Subcutaneous adipose tissue (tissue), 3 donors: Measurements from ENCODE around the gene MCTP1.

GRCh38 chr5:90528438-90528938, 896 bp downstream of the LYSMD3 start:
- PRO-cap = no peak
- RAMPAGE, long total RNA, 3 experiments = no peak in any of the 3 experiments

GRCh38 chr5:90872862-90873514, 314.4 kb downstream of the ADGRV1 start:
- PRO-cap = no peak
- RAMPAGE, long total RNA, 3 experiments = no peak in any of the 3 experiments

DNA sequence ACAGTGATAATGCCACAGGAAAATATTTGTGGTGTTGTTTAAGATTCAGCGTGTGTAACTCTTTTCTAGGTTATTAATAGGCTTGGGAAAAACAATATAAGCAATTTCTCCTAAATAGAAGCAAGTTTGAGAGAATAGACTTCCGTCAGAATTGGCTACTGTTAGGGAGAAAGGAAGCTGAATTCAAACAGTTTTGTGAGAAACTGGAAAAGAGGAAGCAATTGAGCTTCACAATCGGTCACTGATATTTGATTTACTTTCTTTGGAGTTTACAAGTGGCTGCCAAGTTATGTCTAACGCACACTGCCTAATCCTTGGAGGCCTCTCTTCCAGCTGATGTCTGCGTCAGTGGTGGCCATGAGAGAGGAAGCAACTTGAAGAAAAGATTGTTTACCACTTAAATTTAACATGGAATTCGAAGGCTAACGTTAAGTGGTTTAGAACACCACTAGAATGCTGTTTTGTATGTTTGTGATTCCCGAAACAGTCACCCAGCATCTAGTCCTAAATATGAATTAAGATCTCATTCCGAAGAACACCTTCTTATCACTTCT, 319.5 kb downstream of the ADGRV1 start:
- PRO-cap = no peak
- RAMPAGE, long total RNA, 3 experiments = no peak in any of the 3 experiments

GRCh38 chr5:91006673-91007206, 376.4 kb downstream of the ARRDC3 start:
- PRO-cap = no peak
- RAMPAGE, long total RNA, 3 experiments = no peak in any of the 3 experiments

DNA sequence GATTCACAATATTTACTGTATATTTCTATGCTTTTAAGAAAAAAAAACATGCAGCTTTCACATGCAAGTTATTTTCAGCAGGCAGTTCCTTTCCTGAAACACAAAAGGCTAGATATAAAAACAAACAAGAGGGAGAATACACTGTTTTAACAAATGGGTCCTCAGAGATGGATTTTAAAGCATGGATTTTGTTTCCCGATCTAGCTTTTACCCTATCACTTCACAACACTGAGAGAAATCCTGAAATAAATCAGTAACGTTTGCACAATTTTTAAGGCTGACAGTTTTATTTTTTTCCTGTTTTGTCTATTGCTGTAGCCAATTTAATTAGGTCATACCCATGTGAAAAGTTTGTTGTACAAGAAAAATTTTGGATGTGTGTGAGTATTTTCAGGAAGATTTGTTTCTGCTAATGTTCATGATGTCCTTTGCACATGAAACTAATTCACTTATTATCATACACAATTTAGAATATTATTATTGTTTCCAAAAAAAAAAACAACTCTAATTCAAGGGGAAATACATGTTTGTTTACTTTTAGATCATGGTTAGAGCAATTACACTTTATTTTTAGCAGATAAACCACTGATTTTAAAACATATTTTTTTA, 237.9 kb downstream of the ARRDC3 start:
- PRO-cap = unidirectional peak, minus-strand start at position 230 of the sequence
- RAMPAGE, long total RNA, 3 experiments = no peak in any of the 3 experiments

DNA sequence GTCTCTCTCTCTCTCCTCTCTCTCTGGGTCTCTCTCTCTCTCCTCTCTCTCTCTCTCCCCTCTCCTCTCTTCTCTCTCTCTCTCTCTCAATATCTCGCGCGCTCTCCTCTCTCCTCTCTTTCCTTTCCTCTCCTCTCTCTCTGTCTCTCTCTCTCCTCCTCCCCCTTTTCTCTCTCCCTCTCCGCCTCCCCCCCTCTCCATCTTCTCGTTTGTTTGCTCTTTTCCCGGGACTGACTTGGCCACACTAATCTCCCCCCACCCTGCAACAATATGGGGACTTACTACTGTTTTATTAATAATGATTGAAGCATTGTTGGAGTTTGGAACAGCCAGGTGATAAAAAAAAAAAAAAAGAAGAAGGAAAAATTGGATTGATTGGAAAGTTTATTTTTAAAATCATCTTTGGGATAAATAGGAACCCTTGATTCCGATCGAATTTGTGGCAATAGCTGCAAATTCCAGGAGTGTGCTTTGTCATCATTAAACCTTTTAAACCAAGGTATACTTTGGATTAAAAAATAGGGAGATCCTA, 1.0 kb upstream of the NR2F1 start:
- PRO-cap = no peak
- RAMPAGE, long total RNA, 3 experiments = no peak in any of the 3 experiments

- PRO-cap = no peak
- RAMPAGE, long total RNA, 3 experiments = no peak in any of the 3 experiments
Measured at GRCh38 chr5:93622247-93622917, 39.4 kb downstream of the NR2F1 start.

DNA sequence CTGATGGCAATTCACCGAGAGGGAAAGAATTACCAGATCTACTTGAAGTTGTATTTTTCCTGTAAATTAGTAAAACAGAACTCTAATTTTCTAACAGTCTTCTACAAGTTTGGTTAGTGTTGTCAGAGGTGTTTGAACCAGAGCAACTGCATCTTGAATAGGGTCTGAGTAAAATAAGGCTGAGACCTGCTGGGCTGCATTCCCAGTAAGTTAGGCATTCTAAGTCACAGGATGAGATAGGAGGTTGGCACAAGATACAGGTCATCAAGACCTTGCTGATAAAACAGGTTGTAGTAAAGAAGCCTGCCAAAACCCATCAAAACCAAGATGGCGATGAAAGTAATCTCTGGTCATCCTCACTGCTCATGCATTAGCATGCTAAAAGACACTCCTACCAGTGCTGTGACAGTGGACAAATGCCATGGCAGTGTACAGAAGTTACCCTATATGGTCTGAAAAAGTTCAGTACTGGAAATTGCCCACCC, 248.8 kb upstream of the FAM172A start:
- PRO-cap = no peak
- RAMPAGE, long total RNA, 3 experiments = no peak in any of the 3 experiments

DNA sequence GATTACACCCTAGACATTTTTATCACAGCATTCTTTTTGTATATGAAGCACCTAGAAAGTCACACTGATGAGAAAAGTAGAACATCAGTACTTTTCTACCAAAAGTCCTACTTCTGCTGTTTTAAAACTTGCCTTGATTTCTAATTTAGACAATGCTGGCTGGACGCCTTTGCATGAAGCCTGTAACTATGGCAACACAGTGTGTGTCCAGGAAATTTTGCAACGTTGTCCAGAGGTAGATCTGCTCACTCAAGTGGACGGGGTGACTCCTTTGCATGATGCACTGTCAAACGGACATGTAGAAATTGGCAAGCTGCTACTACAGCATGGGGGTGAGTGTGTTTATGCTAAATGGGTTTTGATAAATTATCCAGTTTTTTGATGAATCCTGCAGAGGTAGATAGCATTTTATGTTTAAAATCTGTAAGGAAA, 73.5 kb downstream of the SLF1 start:
- PRO-cap = no peak
- RAMPAGE, long total RNA, 3 experiments = no peak in any of the 3 experiments

- PRO-cap = no peak
- RAMPAGE, long total RNA, 3 experiments = no peak in any of the 3 experiments
Measured at GRCh38 chr5:94909154-94909616, 290.7 kb downstream of the SLF1 start.

GRCh38 chr5:95138344-95138868, 146.5 kb downstream of the MCTP1 start:
- PRO-cap = unidirectional peak, plus-strand start at chr5:95138574
- RAMPAGE, long total RNA, 3 experiments = no peak in any of the 3 experiments

- PRO-cap = no peak
- RAMPAGE, long total RNA, 3 experiments = no peak in any of the 3 experiments
Measured at GRCh38 chr5:95177932-95178658, 106.8 kb downstream of the MCTP1 start.

DNA sequence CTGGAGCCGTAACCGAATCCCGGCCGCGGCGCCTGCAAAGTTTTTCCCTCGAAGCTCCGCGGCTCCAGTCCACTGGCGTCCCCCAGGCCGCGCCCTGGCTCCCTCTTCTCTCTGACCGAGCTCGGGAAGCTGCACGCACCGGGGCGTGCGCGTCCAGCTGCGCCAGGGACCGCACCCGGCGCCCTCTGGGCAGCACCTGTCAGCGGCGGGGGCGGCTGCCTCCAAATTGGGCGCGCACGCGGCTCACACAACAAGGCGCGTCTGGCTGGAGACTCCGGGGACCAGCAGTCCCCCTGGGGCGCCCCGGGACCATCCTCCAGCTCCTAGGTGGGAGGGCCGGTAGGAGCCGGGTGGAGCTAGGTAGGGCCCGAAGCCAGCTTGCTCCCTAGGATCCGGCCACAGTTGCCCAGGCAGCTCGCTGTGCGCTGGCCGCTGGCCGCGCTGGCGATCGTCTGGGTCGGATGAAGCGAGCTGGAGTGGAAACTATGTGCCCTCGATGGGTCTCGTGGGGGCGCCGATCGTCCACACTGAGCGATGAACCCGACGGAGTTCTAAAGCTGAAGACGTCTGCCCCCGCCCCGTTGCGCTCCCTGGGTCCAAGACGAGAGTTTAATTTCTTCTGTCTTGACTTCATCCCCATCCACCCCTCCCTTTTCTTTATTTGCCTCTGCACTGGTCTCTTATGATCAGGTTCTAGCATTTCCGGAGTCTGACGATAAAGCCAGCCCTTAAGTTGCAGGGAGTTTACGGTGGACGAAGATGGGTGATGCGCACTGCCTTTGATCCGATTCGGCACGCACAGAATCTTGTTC, at the start of gene MCTP1:
TSS of gene MCTP1 (minus strand) at position 263 of the 812 bp plus-strand sequence.
- PRO-cap = unidirectional peak, minus-strand start at position 655 of the sequence
- RAMPAGE, long total RNA, 3 experiments = no peak in any of the 3 experiments

GRCh38 chr5:95734669-95735291, 3.6 kb downstream of the RHOBTB3 start:
- PRO-cap = no peak
- RAMPAGE, long total RNA, 3 experiments = no peak in any of the 3 experiments

DNA sequence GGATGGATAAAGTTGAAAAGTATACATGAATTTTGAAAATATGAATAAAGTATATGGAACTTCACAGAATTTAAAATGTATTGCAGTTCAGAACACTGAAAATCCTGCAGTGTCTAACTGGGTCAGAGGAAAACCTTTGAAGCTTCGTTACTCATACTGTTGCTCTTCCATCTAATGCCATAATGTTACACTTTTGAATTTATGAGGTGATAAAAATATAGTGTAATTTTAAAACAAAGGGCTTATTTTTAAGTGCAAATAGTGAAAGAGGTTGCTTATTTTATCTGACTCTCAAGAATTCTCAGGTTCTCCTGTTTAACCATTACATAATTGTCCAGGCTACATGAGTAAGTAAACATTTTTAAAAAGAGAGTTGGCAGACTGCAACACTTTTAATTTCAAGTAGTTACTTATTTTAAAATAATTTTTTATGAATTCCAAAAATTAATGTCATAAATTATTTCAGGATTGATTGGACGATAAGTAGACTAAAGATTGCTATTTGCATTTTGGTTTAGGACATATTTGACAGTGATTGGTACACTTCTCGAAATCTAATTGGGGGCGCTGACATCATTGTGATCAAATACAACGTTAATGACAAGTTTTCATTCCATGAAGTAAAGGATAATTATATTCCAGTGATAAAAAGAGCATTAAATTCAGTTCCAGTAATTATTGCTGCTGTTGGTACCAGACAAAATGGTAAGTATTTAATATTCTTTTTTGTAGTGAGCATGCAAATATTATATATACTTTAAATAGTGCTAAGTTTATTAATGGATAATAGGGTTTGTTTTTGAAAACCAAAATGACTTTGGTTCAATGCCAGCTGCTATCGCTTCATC, 5.5 kb downstream of the RHOBTB3 start:
- PRO-cap = no peak
- RAMPAGE, long total RNA, 3 experiments = no peak in any of the 3 experiments

DNA sequence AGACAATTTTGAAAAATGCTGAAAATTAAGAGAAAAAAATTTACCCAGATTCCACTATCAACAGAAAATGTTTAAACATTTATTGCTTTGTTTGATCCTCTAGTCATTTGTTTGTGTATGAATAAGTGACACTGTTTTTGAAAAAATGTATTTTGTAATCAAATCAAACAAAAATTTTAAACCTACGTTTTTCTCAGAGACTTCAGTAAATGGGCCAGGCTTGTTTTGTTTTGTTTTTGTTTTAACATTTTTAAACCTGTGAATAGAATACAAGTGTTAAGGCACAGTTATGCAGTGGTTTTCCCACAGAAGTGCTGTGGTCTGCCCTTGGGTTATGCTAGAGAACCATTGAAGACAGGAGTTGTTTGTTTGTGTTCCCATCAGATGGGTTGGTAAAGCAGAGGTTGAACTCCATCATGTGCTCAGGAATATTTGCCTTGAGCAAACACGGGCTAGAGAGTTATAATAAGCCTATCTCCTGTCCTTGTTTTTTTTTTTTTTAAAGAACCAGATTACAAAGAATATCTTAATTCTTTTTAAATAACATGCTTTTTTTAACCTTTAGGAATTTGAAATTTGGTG, 28.4 kb downstream of the RHOBTB3 start:
- PRO-cap = no peak
- RAMPAGE, long total RNA, 3 experiments = no peak in any of the 3 experiments

DNA sequence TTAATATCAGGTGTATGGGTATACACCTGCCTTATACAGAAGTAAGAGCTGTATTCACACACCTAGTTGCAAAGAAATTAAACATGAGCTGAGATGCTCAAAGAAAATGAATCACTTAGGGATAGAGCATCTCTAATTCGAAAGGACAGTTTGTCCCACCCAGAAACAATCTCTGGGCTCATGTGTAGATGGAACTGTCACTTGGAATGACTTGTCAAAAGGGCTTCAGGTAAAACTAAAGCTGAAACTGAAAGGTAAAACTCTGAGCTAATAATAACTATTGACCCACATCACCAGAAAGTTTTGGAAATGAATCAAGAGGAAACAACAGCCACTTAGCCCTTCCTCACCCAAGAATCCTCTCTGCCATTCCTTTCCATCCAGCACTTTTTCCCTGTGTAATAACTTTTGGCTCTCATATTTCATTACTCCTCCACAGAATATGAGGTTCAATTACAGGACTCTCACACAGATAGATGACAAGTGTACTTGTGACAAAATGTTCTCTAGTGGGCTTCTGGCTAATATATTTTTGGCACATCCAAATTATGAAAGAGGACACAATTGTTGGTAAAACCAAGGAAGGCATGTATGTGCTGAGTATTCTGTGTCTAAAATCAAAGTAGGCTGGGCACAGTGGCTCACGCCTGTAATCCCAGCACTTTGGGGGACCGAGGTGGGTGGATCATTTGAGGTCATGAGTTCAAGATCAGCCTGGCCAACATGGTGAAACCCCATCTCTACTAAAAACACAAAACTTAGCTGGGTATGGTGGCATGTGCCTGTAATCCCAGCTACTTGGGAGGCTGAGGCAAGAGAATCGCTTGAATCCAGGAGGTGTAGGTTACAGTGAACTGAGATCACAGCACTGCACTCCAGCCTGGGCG, 14.2 kb upstream of the GLRX start:
- PRO-cap = no peak
- RAMPAGE, long total RNA, 3 experiments = no peak in any of the 3 experiments

DNA sequence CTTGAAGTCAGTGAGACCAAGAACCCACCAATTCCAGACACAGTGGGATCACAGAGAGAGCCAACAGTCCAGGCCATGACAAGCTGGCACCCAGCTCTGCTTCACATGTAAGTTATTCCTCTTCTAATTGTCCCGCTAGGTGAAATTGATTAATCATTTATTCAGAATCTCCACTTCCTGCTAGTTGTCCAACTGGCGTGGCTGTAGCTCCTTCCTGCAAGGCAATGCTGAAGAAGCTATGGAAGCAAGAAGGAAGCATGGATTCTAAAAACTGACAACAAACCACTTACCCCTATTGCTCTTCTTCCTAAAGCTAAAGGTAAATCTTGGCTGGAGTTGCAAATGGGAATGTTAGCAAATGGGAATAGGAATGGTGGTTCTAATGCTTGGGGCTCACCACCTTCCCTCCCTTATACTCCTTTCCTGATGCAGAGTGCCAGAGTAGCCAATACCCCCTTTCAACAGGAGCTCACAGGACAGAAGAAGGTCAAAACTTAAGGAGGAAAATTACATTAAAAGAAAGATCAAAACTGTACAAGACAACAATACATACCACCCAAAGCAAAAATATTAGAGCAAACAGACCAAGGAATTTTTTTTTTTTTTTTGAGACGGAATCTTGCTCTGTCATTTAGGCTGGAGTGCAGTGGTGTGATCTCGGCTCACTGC, 30.2 kb upstream of the GLRX start:
- PRO-cap = no peak
- RAMPAGE, long total RNA, 3 experiments = no peak in any of the 3 experiments

DNA sequence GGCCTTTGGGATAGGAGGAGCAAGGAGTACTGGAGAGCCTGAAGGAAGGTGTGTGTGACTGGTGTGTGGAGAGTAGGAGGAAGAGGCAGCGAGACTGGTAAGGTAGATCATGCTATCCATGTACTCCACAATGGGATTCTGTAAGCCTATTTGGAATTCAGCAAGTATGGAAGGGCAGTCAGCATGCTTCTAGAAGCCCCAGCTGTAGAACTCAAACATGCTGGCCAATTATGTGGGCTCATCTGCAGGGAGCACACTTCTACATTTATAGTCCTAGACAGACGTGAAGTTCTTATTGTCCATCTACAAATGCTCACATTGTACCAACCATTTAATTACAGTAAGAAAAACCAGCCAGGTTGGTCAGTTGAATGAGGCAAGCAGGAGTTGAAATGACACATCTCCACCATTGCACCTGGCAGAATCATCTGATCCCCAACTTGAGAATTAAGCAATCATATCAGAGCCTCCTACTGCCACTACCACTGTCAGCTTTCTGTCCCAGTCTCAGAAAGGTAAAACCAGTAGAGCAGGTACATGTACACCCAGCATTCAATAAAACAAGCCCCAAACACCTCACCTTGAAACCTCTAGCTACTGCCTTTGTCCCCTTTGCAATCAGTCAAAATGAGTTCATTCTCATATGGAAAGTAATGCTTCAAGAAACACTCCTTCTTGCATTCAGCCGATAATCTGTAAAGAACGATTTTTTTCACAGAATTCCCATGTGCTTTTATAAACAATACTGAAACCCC, 60.9 kb upstream of the GLRX start:
- PRO-cap = no peak
- RAMPAGE, long total RNA, 3 experiments = no peak in any of the 3 experiments

DNA sequence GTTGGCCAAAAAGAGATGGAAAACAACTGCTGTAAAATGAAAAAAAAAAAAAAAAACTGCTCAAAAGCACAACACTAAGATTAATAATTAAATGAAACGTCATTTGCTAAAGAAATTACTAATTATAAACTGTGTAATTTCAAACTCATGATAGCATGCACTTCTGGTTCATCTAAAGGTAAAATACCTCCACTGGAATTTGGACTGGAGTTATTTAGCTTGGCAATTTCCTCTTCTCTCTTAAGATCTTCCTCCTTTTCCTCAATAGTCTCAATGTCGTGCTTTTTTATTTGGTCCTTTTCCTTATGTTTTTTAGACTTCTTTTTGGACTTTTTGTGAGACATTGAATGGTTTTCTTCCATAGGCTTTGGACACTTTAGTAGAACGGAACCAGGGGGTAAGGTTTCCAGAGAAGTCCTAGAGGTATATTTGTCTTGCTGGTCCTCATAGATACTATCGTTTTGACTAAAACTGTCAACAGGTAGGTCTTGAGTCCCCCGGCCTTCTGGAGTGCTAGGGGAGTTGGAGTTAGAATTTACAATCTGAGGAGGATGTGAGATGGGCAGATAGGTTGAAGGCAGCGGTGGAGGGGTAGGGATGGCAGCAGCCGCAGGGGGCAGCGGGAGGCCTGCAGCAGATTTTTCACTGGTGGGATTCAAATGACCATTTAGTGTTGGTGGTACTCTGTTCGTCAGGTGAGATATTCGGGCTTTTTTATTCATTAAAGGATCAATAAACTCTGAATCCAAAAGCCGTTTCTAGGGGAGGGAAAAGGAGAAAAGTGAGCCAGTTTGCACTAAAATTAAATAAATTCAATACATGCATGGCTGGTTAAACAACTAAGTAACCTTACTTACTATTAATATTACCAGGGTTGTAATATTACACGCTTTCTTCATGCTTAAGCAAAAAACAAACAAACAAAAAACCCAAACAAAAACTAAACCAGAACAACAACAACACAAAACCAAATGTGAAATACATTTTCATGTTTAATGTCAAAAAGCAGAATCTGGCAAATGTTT, 63.3 kb downstream of the ELL2 start:
- PRO-cap = no peak
- RAMPAGE, long total RNA, 3 experiments = no peak in any of the 3 experiments